Parotid gland (tissue), 1 donor: ENCODE measurements around a stretch of chr1.

DNA sequence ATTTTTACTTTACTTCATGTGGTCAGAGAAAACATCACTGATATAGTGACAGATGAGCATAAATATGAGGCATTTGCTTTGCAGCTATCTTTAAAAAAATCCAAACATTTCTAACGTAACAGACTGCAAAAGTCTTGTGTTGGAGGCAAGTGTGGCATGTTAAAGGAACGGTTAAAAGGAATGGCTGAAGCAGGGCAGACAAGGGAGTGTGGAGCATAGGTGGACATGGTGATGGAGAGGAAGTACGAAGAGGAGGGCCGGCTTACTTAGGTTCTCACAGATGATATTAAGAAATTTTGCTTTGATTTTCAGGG is 263.4 kb upstream of the OLFM3 start:
- PRO-cap: no peak

DNA sequence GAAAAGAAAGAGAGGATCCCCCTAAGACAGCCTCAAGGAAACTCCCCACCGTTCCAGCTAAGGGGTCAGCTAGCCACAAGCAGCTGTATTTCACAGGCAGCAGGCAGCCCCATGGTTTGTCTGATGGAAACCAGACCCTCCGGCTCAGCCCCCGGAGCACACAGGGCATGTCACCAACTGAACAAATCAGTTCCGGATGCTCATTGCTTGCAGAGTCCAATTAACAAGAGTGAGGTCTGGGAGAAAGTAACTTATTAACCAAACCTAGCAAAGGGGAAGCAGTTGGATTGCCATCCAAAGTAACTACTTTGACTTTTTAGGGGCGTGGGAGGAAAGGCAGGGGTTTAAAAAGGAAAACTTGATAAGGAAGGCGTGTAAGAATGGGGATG is 1423.8 kb upstream of the PRMT6 start:
- PRO-cap: no peak

- PRO-cap: no peak
Observed at GRCh38 chr1:107326792-107327555, 186.1 kb downstream of the NTNG1 start.

DNA sequence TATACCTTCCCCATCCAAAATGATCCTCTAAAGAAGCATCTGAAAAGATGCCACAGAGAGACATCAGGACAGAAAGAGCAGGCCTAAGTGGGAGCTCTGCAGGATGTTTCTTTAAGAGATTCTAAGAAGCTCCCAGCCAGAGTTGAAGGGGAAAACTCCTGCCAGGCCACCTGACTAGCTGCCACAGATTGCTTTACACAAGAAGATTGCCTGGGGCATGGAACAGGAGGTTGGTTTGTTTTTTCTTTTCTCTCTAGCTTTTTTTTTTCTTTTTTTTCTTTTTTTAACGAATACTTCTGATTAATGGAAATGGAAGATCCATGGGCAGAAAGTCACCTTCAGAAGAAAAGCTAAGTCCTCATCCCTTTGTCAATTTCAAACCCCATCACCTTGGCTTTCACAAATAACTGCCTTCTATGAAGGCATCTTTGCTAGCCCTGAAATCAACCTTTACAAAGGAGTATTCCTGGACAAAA is 275.7 kb downstream of the VAV3 start:
- PRO-cap: no peak

GRCh38 chr1:107785896-107786934 is 178.8 kb downstream of the VAV3 start:
- PRO-cap: unidirectional peak, minus-strand start at chr1:107786703

DNA sequence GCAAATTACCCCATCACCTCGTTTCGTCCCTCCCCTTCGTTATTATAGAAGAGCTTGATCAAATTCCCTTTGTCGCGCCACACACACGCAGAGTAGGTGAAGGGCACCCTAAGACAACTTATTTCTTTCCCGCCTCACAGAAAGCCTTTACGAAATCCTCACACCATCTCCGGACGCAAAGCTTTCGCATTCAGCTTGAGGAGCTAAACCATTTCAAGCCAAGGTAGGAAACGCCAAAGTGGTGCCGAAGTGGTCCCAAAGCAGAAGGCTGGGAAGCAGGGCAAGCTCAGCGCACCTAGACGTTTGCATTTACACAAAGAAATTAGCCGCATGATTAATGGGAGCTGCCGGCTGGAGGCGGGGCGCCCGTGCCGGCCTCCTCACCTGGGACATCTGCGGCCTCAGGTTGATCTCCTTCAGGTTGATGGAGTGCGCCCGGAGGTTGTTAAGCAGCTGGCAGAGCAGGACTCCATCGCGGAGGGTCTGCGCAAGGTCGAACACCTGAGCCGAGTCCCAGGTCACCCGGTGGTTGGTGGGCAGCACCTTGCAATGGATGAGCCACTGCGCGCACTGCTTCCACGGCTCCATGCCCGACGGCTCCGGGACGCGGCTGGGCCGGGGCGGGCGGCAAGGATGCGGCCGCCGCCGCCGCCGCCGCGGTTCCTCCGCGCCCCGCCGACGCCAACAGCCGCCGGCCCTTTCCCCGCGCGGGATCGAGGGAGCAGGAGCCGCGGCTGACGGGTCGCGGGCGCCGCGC is 520 bp downstream of the VAV3 start:
- PRO-cap: no peak

DNA sequence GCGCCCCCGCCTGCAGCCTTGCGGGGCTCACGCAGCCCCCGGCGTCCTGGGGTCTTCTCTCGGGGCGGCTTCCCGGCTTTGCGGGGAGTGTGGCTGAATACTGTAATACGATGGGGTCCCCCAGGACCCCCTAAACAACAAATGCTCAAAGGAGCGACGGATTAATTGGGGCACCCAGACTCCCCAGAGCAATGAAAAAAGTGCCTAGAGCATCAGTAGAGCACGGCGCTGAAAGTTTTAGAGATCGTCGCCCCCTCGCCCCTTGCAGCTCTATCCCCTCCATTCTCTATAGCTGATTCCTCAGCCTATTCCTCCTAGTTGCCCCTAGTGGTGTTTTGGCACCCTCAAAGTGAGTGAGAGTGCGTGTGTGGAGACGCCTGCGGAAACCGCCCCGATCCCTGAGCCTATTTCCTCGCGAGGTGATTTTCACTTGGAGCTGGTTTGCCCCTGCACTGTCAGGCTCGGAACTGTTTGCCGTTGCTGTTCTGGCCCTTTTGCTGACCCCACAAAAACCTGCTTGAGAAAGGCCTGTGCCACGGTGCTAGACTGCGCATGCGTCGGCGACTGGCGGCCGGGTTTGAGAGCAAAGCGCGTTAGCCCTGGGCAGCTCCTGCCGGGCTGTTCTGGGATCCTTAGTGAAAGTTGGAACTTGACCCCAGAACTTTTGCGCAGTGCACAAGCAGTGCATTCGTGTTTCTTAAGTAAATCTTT is 512 bp upstream of the VAV3 start:
- PRO-cap: unidirectional peak, minus-strand start at position 469 of the sequence

- PRO-cap: no peak
Observed at GRCh38 chr1:108077979-108078435, 113.0 kb upstream of the VAV3 start.

DNA sequence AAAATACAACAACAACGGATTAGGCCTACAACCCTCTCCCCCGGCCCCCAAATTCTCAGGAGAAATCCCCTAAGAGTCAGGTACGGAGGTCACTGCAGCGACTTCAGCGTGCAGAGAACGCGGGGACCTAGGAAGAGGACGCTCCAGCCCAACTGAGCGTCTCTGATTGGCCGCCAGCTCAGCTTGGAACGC is 130 bp upstream of the PRPF38B start:
- PRO-cap: bidirectional peak, plus-strand start outside the sequence, minus-strand start at position 164 of the sequence

GRCh38 chr1:108703454-108703692 is 9.3 kb upstream of the FNDC7 start:
- PRO-cap: no peak

- PRO-cap: no peak
Observed at GRCh38 chr1:108722176-108722799, 9.6 kb downstream of the FNDC7 start.

GRCh38 chr1:108816002-108816899 is 40.6 kb downstream of the AKNAD1 start:
- PRO-cap: unidirectional peak, plus-strand start at chr1:108816530

- PRO-cap: no peak
Observed at GRCh38 chr1:108896707-108897155, 19.9 kb downstream of the GPSM2 start.

- PRO-cap: no peak
Observed at GRCh38 chr1:108953187-108953896, 9.9 kb downstream of the CLCC1 start.

DNA sequence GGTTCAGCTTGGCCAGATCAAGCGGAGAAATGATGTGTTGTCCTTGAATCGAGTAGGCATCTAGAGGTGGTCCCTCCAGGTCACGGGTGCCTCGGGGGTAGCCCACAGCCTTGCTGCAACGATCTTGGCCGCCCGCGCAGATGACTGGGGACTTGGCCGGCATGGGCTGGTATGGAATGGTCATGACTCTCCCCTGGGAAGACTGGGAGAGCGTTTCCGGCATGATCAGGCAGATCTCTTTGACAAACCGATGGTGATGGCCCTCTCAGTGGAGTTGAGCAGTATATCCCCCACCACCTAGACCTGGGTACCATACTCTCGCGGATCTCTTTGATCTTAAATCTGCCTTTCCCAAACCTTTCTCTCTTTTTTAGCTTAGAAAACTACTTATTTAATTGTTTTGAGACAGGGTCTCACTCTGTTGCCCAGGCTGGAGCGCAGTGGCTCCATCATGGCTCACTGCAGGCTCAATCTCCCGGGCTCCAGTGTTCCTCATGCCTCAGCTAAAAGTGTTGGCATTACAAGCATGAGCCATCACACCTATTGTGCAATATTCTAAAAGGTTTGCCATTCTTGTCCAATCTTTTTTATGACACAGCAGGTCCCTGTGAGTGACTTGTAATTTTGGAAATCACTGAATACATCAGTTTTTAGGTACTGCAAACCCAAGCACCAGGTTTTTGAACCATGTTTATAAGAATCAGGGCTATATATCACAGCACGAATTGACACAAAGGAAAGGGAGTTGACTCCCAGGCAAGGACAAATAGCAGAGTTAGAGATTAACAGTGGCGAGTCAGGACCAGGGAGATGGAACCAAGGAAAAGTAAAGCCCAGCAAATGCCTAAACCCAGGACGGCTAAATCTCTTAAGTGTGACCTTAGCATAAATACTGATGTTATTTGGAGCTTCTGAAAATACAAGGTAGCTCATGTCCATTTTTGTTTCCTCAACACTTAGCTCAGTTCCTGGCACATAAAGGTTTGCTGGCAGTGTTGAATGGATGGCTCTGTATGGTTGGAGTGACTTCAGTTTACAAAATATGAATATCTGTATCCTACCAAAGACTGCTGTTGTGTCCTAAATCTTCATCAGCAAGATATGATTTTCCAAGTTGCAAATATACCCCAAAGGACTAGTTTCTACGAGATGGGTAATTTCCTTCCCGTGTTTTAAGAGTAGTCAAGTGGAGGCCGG is 7.7 kb downstream of the CFAP276 start:
- PRO-cap: no peak

- PRO-cap: no peak
Observed at GRCh38 chr1:109133923-109134344, 20.0 kb downstream of the ELAPOR1 start.

DNA sequence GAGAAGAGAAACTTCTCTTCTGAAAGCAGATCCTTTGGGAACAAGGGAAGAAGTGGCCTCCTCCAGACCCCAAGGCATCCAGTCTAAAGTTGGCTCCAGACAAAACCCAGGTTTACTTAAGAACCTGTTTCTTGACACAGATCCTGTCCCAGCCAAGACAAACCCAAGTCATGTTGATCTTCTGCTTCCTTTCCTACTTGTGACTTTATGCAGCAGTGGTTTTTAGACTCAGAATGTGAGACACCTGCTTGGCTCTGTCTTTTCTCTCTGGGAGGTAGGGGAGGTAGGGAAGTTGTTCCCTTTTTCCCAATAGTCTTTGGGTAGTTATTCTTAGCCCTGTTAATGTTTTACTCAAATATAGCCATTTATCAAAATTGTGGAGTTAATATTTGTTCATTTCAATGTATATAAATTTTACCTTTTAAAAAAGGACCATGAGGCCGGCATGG is 38.3 kb downstream of the ELAPOR1 start:
- PRO-cap: no peak

GRCh38 chr1:109197784-109198821 is 15.6 kb upstream of the SARS1 start:
- PRO-cap: no peak

GRCh38 chr1:109298913-109300264 is 7.4 kb downstream of the MYBPHL start:
- PRO-cap: no peak

- PRO-cap: no peak
Observed at GRCh38 chr1:109316580-109317095, 9.8 kb upstream of the MYBPHL start.